ENCODE measurements around a stretch of chr2.

DNA sequence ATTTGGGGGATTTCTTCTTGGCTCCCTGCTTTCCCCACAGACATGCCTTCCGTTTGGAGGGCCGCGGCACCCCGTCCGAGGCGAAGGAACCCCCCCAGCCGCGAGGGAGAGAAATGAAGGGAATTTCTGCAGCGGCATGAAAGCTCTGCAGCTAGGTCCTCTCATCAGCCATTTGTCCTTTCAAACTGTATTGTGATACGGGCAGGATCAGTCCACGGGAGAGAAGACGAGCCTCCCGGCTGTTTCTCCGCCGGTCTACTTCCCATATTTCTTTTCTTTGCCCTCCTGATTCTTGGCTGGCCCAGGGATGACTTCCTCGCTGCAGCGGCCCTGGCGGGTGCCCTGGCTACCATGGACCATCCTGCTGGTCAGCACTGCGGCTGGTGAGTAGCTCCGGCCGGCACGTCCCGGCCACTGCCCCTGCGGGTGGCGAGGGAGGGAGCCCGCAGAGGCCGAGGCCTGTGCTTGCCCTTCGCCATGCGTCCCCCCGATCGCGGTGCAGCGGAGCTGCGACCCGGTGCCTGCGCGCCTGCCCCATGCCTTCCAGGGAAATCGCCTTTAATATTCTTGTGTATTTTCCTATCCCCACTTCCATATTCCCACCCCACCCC, 1.1 kb downstream of the BMPR2 start:
- RRBS = no CpG with 5 or more reads among the region's 38 CpGs

- RRBS = no CpG with 5 or more reads among the region's 2 CpGs
Measured at GRCh38 chr2:202386038-202386422, 9.9 kb downstream of the BMPR2 start.

GRCh38 chr2:202555925-202556687, 78.7 kb upstream of the FAM117B start:
- RRBS = no CpG with 5 or more reads among the region's 8 CpGs

DNA sequence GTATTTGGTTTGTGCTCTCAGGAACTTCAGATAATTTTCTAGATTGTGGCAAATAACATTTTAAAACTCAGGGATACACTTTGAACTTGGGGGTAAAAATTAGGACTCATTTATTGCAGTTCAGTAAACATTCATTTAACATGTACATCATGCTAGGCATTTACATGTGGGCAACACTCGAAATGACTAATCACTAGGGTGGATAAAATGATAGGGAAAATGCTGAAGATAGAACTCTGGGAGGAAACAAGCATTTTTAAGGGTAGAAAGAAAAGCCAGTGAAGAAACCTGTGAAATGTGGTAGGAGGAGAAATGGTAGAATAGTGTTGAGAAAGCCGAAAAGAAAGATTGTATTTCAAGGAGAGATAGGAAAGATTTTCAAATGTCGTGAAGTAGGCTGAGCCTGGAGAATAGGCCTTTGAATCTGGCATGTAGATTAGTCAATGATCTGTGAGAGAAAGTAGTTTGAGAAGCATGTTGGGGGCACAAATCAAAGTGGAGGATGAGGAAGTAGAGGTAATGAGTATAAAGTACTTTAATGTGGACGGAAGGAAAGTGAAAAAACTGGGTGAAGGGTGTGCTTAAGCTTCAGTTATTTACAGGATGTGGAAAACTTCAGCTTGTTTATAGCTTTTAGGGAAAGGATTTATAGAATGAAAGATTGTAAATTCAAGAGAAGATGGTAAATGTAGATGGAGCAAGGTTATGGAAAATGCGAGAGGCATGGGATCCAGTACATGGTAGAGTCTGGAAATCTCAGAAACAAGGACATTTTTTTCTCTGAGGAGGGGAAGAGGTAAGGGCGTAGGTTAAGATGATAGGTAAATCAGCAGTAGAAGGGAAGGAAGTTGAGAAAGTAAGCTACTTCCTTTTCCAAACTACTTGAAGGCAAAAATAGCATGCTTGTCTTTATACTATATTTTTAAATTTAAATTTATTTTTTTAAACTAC, 8.1 kb downstream of the FAM117B start:
- RRBS = no CpG with 5 or more reads among the region's 6 CpGs

GRCh38 chr2:202816057-202816414, 55.5 kb downstream of the ICA1L start:
- RRBS = no CpG with 5 or more reads among the region's 2 CpGs

GRCh38 chr2:203543837-203544375, 8.8 kb upstream of the RAPH1 start:
- RRBS = no CpG with 5 or more reads among the region's 10 CpGs

DNA sequence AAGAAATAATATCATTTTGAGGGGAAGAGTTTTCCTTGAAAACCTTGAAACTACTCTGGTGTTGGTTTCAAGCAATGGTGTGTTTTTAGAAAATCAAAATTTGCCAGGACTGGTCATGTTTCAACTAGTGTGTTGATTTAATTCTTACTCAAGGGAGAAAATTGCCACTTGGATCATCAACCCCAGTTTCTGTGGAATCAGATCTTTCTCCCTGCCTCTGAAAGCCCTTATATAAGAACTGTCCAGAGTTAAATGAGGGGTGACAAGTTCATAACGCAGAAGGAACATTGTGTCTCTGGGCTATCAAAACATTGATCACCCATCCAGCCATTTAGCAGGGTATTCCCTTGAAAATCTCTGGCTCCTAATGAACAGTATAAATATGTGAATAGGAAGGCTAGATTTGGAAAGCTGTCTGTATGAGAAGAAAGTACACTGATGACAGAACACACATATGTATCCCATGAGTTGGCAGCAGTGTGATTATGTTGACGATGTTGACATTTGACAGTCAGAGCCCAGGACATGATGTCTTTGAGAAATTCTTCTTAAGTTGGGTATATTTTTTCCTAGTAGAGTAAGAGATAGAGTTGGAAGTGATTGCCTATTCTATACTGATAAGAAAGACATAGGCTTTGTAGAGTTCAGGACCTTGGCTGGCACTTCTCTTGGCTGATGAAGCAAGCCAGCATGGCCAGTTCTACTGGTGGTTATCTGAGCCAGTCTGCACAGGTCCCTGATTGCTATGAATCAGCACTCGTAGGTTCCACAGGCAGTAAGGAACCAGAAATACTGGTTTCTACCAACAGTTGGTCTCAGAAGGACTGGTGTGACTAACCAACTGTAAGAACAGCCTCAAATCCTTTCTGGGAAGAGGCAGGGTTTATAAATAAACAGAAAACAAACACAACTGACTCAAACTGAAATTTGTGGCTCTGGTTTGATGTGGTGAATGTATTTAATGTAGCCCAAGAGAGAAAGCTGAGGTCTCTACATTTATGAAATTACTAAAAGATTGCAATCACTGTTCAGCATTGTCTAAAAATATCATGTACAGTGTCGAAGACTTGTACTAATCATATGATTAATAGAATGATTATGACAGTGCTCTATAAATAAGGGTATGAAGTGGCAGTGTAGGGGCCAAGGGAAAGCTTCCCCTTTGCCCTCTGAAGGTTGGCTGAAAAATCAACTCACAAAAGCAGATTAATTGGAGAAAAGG, 43.8 kb upstream of the RAPH1 start:
- RRBS = no CpG with 5 or more reads among the region's 4 CpGs

DNA sequence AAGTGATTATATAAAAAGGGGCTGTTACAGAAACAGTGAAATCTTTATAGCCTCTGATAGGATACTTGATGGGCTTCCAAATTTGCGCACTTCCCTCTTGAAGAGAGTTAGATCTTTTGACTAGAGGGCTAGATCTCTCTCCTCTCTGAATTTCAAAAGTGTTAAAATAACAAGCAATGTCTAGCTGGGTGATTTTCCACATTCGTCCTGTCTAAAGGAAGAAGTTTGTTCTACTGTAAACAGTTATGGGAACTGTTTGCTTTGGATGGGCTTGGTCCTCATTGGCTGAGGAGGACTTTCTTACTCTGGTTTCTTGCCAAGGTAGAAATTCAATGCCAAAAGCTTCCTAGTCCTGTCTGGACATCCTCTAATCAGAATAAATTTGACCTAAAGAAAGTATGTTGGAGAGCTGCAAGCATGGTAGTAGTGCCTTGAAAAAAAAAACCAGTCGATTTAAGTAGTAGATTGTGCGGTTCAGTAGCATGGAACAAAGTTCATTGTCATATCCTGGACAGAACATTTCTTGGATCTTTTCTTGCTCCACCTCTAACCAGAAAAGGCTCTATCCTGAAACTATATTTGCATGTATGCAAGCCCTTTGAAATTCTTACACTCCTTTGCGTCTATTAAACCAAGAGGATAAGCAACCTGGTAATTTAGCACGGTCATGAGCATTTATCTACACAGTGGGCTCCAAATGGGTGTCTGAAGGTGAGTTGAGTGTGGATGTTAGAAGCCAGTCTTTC, 47.5 kb upstream of the RAPH1 start:
- RRBS = no CpG with 5 or more reads among the region's 6 CpGs

DNA sequence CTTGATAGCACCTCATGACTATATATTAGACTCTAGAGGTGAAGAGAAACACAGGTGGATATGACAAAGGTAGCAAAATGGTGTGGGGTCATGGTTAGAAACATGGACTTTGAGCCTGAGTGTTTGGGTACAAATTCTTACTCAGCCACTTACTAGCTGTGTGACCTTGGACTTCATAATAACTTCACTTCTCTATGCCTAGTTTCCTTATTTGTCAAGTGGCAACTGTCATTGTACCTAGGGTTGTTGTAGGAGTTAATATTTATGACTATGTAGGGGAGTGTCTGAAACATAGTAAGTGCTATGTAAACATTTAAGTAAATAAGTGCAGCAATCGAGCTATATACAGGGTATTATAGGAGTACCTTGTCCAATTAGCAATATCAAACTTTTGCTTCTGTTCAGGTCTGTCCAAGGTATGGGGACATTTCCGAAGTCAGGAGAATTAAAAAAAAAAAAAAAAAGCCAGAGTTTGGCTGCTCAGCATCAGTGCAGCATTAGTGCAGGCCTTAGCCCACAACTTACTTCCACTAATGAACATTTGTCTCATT, 49.7 kb upstream of the RAPH1 start:
- RRBS = no CpG with 5 or more reads among the region's 2 CpGs

GRCh38 chr2:203684814-203685705, 21.4 kb upstream of the CD28 start:
- RRBS = no CpG with 5 or more reads among the region's 6 CpGs

GRCh38 chr2:203707866-203708411, 1.5 kb downstream of the CD28 start:
- RRBS = no CpG with 5 or more reads among the region's 7 CpGs

DNA sequence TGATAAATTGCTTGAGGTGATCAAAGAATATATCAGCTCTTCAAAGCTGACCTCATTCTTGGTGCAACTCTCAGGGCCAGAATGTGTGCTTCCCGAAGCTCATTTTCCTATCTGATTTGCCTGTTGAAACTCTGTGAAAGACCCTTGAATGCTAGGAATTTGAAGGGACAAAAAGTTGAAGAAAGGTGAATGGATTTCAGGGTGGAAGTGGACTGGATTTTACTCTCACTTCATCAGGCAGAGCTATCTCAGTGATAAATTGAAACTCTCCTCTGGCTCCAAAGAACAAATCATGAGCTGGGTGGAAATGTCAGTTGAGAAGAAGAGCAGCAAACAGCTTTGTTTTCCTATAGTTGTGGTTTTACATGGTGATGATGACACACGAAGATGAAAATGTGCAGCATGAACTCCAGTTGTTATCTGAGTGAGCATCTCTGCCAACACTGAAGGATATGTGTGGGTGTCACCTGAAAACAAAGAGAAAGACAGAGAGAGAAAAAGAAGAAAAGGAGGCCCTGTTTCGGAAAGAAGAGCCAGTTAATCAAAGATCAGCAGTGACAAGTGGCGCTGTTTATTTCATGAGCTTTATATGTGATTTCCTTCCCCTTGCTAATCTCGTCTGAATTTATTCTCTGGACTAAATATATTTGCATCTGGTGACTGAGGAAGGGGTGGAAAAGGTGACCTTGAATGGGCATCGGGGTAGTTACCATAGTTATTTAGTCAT, 34.5 kb downstream of the CD28 start:
- RRBS = no CpG with 5 or more reads among the region's 6 CpGs

- RRBS = no CpG with 5 or more reads among the region's 5 CpGs
Measured at GRCh38 chr2:203830618-203831086, 36.9 kb upstream of the CTLA4 start.

- RRBS = no CpG with 5 or more reads among the region's 3 CpGs
Measured at GRCh38 chr2:203948767-203949813, 12.5 kb downstream of the ICOS start.

DNA sequence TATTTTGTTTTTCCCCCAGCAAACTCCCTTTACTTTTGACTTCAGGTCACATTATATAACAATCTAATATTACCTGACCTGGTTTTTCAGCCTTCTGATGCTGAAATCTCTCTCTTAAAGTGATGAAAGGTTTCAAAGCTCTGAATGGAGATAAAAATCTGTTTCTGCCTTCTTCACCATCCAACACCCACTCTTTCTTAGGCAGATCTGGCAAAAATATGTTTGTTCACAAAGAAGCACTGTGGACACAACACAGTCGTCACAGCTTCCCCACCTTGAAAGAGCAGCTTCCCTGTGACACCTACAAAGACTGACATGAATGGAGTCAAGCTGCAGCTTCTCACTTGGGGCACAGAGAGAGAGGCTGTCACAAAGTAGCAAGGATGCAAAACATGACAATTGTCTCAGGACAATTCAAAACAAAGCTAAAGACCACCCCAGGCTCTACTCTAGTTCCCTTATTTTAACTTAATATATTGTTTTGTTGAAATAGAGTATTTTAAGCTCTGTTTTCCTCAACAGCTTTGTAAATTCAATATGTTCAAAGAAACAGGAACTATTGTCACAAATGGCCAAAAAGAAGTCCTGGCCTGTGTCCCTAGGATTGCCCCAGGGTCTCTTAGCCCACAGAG, 86.6 kb downstream of the ICOS start:
- RRBS = no CpG with 5 or more reads among the region's 1 CpG

DNA sequence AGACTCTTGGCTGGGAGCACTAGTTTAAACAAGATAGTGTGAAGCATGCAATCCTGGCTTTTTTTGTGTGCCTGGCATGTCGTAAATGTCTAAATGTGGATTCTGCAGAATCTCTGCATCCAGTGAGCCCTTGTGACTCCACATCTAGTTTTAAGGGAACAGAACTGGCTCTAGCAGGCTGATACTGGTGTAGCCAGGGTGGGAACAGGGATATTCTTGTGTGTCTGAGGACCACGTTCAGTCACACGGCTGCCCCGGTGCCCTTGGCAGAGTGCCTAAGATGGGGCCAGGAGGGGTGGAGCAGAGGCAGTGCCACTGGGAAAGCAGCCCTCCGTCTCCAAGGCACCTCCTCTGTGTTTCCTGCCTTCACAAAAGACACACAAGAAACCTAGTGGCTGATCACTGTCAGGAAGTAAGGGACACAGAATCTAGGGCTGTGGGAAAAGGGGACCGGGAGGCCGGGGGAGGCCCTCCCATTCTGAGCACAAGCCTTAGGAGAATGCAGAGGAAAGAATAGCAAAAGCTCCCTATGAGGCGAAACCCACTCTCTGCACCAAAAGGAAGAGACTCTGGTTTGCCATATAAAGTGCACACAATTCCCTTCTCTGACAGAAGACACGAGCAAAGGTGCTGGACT, 91.5 kb upstream of the PARD3B start:
- RRBS = no CpG with 5 or more reads among the region's 9 CpGs

DNA sequence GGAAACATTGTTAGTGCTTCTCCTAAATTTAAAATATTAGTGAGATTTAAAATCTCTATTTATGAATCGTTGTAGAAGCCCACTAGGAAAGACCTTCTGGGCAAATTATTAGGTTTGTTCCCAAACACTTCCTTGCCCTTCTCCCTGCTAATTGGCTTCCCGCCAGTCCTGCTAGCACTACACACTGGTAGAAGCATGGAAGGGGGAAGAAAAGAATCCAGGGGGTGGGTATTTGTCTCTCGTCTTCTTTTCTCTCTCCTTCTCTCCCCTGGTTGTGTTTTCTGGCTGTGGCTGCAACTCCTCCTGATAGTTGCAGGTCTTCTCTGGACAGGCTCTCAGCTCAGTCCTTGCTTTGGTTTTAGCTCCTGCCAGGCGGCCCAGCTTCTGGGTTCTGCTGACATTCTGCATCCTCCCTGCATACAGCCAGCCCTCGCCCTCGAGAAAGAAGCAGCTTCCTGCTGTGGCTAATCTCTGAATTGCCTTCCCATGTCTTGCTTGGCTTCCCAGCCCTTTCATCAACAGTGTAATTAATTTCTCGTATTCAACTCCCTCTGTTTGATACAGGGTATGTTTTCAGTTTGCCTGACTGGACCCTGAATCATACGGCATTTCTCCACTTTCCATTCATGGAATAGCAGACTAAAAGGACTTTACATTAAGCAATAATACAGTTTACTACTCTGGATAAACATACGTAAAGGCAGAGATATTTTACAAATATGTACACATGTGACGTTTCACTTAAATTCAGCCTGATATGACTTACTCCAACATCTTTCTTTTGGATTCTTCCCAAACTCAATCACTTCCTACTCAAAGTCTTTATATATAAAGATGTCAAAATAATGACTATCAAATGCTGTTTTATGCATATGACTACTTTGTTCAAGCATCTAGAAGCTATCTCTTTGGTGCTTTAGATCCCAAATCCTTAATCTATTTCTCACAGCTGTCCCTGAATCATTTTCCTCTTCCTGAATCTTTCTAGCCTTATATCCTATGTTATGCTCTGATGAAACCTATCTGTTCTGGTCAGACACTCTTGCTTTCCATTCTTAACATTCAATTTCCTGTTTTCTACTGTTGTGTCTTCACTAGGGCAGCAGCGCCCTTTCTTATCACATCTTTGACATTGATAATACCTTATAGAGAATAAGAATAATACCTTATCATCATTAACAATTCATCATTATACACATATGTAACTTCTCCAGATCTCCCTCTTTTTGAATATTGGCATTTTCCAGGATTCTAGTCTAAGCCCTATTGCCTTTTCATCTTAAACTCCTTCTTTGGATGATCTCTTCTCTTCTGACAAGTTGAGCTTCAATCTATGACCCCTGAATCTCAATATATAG, 6.6 kb upstream of the PARD3B start:
- RRBS = no CpG with 5 or more reads among the region's 11 CpGs

GRCh38 chr2:205332147-205332519, 350.2 kb upstream of the NRP2 start:
- RRBS = no CpG with 5 or more reads among the region's 2 CpGs

DNA sequence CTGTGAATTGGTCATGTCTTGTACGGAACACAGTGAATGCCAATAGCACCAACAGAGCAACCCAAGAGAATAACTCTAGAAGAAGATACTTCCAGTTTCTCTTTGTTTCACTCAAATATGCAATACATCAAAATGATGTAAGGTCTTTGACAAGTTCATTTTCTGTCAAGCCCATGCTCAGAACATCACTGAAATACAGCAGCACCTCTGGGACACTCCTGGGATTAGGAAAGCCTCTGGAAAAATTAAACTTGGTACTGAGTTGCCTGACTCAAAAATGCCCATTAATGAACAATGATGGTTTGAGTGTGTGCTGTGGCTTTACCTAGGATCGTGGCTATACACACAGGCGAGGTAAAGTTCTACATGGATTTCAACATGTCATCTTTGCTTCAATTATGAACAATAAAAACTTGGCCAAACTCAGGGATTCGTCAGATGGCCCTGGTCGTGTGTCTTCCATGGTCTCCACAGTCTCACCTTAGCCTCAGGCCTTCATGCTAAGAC, 114.0 kb upstream of the NRP2 start:
- RRBS = no CpG with 5 or more reads among the region's 5 CpGs

GRCh38 chr2:205686423-205687048, 4.2 kb downstream of the NRP2 start:
- RRBS = 5% methylated on average over 7 of the region's 32 CpGs